Thoracic aorta (tissue), 1 donor: Measurements from ENCODE around the genes NPIPA1, MPV17L and BMERB1.

- RAMPAGE, long total RNA, result no peak
Measured at GRCh38 chr16:14937135-14937621, at the start of gene NPIPA1. Gene NPIPA1 (plus strand): TSS chr16:14937443.

GRCh38 chr16:14975571-14976249 lies 884 bp downstream of the PDXDC1 start:
- RAMPAGE, long total RNA, result no peak

- RAMPAGE, long total RNA, result no peak
Measured at GRCh38 chr16:15145066-15146025, 51.3 kb upstream of the RRN3 start.

DNA sequence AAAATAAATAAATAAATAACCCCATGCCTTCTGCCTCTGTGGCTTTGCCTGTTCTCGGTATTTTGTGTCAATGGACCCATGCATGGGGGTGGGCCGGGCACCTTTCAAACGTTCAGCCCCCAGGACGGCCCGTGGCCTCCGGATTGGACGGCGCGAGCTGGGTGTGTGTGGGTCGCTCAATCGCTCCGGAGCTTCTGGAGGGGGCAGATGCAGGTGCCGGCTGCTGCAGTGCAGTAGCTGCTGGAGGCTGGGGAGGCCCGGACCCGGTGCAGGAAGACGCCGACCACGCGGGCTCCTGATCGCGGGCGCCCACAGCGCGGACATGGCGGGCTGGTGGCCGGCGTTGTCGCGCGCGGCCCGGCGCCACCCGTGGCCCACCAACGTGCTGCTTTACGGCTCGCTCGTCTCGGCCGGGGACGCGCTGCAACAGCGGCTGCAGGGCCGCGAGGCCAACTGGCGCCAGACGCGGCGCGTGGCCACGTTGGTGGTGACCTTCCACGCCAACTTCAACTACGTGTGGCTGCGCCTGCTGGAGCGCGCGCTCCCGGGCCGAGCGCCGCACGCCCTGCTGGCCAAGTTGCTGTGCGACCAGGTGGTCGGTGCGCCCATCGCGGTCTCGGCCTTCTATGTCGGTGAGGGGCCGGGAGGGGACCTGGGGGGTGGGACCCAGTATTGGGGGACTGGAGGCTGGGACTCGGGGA lies at the start of gene MPV17L:
Gene MPV17L (plus strand): TSS at position 179 of the 701 bp plus-strand sequence.
- RAMPAGE, long total RNA, result no peak

GRCh38 chr16:15434236-15435556 lies at the start of gene BMERB1:
Gene BMERB1 (plus strand): TSS chr16:15434588.
- RAMPAGE, long total RNA, result start-site peak on the plus strand at chr16:15434503-15434649, 1,303 reads; start-site peak on the plus strand at chr16:15434662-15434754, 59 reads

DNA sequence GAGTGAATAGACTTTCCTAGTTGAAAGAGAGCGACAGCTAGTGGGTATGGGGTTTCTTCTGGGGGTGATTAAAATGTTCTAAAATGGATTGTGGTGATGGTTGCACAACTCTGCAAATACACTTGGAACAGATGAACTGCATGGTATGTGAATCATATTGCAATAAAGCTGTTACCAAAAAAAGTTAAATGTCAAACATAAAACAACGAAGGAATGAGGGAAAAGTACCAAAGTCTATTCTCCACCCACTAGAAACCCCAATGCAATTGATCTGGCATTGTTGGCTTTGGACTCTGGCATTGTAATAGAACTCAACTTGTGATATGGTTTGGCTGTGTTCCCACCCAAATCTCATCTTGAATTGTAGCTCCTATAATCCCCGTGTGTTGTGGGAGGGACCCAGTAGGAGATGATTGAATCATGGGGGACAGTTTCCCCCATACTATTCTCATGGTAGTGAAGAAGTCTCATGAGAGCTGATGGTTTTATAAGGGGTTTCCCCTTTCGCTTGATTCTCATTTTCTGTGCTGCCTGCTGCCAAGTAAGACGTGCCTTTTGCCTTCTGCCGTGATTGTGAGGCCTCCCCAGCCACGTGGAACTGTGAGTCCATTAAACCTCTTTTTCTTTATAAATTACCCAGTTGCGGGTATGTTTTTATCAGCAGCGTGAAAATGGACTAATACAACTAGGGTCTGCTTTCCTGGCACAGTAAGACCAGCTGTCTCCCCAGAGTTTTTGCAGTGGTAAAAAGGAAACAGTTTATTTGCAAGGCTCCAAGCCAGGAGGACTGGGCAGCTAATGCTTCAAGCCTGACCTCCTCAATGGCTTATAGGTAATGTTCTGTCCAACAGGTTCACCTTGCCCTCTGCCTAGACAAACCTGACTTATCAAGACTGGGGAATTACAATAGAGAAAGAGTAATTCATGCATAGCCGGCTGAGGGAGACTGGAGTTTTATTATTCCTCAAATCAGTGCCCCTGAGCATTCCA lies 70.2 kb downstream of the MARF1 start:
- RAMPAGE, long total RNA, result no peak

DNA sequence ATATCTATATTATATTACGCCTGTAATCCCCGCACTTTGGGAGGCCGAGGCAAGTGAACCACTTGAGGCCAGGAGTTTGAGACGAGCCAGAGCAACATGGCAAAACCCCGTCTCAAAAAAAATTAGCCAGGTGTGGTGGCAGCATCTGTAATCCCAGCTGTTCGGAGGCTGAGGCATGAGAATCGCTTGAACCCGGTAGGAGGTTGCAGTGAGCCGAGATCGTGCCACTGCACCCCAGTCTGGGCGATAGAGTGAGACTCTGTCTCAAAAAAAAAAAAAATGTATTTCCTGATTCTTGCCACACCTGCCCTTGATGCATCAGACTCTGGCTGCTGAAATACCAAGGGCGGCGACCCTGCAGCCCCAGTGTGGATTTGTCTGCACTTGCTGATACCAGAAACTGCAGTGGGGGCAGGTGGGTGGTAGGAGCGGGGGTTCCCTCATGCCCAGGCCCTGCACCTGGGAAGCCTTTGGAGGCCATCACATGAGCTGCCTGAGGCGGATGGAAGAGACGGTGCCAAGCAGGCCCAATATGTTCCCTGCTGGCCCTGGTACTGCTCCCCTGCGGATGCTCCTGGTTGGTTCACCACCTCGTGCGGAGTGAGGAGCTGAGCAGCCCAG lies 50.8 kb downstream of the MARF1 start:
- RAMPAGE, long total RNA, result no peak

- RAMPAGE, long total RNA, result no peak
Measured at GRCh38 chr16:15638903-15639648, 3.9 kb downstream of the MARF1 start.

- RAMPAGE, long total RNA, result start-site peak on the minus strand at chr16:15717171-15717337, 1,571 reads
Measured at GRCh38 chr16:15717113-15717486, 67.1 kb downstream of the NDE1 start.

- RAMPAGE, long total RNA, result start-site peak on the minus strand at chr16:15720976-15721140, 1,650 reads
Measured at GRCh38 chr16:15720727-15721165, 70.7 kb downstream of the NDE1 start.

GRCh38 chr16:16052335-16052861 lies 103.0 kb downstream of the ABCC1 start:
- RAMPAGE, long total RNA, result no peak

DNA sequence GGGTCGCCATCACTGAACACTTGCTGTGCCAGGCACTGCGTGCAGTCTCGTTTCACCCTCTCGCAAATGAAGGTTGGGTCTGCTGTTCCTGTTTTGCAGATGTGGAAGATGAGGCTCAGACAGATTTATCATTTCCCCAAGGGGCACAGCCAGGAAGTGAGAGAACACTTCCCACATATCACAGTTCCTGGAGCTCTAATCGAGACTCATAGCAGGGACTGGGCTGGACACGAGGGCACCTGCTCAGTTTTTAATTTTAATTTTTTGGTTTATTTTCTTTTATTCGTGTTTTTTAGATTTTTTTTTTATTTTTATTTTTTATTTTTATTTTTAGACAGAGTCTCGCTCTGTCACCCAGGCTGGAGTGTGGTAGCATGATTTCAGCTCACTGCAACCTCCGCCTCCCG lies 122.6 kb downstream of the ABCC6 start:
- RAMPAGE, long total RNA, result no peak

- RAMPAGE, long total RNA, result no peak
Measured at GRCh38 chr16:16125608-16126152, 97.6 kb downstream of the ABCC6 start.

DNA sequence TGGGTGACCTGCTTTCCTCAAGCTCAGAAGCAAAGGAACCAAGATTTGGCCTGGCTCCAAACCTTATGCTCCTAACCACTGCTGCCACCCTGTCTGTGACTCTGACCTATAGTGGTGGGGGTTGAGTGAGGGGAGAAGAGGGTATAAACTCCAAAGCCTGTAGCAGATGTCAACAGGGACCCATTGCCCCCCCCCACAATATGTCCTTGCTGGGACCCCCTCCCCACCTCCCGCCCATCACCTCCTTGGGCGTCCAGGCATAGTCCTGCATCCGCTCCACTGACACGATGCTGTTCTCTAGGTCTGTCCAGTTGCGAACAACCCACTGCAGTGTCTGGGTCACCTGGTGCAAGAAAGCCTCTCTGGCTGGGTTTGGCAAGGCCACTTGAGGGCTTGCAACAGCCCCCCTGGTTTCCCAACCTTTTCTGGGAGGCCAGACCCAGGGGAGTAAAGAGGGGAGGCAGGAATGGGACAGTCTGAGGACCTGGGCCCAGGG lies 64.0 kb downstream of the ABCC6 start:
- RAMPAGE, long total RNA, result no peak

- RAMPAGE, long total RNA, result no peak
Measured at GRCh38 chr16:17220887-17221453, 249.8 kb downstream of the XYLT1 start.

GRCh38 chr16:17289695-17290046 lies 181.1 kb downstream of the XYLT1 start:
- RAMPAGE, long total RNA, result no peak

DNA sequence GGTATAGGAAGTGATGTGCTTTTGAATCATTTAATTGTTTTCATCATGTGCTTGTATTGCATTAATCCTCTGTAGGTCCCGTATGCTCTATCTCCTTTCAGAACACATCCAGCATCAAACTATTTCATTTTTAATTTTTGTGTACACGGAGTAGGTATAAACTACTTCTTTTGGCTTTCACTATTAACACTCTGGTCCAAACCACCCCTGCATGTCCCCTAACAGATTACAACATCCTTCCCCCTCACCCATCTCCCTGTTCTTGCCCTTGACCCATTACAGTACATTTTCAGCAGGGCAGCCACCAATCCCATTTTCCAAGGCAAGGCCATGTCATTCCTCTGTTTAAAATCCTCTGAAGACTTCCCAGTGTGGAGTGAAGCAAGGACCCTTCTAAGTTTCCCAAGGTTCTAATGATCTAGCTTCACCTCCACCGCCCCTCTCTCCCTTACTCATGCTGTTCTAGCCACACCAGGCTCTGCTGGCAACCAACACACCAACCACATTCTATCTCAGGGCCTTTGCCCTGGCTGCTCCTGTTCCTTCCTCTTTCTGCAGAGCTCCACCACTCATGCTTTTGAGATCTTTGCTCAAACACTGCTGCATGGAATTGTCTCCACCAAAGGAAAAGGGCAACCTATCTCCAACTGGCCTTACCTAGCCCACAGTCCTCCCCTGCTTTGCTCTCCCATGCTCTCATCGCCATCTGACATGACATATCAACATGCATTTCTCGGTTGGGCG lies 128.9 kb downstream of the XYLT1 start:
- RAMPAGE, long total RNA, result no peak

DNA sequence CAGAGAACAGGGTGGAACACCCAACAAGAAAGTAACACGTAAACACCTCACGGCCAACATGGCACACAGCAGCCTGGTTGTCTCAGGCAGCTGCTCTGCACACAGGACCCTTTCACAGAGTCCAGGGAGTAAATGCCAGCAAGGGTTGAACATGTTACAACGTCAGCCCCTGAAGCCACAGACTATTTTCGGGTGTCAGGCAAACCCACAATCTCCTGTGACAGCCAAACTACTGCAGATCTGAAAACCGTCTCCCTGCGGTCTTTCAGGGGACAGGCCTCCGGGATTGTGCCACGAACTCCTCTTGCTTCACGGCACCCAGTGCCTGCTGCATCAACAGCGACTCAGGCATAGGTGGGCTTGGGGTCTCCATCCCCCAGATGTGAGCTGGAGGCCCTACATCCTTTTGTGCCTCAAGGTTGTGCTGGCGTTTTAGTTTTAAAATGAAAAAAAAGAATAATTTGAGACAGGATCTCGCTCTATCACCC lies 127.7 kb downstream of the XYLT1 start:
- RAMPAGE, long total RNA, result no peak

GRCh38 chr16:17368762-17369359 lies 101.9 kb downstream of the XYLT1 start:
- RAMPAGE, long total RNA, result no peak

GRCh38 chr16:17392062-17392540 lies 78.7 kb downstream of the XYLT1 start:
- RAMPAGE, long total RNA, result no peak